ENCODE results near the gene GRK4.

DNA sequence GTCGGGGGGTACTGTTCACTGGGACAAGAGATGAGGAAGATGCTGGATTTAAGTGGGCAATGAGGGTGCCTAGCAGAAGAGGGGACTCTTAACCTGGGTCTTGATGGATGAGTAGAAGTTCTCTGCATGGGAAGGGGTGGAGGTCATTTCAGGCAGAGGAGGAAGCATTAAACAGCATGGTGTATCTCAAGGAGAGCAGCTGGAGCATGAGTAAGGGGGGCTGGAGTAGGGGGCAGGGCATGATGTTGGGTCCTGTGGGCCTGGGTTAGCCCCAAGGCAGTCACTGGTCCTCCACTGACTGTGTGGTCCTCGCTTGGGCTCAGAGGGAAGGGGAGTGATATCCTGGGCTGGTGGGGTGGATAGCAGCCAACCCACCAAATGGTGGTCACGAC, 24.0 kb upstream of the ADD1 start:
- PRO-cap: no peak

DNA sequence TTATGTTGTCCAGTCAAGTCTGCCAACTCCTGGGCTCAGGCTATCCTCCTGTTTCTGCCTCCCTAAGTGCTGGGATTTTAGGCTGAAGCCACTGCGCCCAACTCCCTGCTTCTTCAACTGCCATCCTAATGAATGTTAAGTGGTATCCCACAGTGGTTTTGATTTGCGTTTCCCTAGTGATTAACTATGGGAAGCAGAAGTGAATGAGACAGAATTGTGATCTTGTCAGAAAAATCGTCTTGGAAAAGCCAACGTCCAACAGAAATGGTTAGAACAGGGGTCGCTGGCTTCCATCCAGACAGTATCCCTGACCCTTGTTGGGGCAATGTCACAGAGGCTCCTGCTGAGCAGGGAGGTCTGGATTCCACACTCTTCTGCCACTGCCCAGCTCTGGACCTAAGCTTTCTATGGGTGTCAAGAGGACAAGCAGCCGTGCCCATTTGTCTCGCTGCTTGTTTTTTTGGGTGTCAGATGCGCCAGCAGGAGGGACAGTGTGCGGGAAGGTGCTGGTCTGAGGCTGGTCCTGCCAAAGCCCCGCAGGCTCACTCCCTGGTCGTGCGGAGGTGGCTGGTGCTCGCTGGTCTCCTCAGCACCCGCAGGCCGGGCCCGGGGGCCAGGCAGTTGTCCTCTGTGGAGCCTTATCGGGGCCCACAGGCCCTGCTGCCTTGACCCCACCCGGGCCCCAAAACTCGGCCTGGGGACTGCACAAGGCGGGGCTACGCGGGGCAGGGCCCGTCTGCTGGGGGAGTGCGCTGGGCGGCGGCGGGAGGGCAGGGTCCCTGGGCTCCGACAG, 697 bp upstream of the ADD1 start:
- PRO-cap: unidirectional peak, minus-strand start at position 703 of the sequence

DNA sequence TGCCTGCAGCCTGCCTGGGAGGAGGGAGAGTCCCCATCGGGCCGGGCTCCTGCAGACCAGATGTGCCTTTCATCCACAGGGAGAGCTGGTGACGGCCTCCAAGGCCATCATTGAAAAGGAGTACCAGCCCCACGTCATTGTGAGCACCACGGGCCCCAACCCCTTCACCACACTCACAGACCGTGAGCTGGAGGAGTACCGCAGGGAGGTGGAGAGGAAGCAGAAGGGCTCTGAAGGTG, 19.9 kb downstream of the MFSD10 start:
- PRO-cap: no peak

DNA sequence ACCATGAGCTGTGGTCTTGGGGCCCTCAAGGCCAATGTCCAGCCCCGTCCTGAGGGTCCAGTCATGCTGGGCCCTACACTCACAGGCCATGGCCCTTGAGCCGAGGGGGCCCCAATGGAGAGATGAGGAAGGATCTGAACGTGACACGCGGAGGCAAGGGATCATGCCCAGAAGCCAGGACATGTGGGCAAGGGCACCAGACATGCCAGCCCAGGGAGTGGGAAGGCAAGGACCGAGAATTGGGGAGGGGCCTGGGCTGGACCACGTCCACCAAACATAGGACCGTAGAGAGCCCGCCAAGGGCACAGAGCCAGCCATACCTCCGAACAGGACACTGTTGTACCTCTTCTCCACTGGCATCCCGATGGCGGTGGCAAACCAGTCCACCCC, 1.4 kb downstream of the MFSD10 start:
- PRO-cap: no peak

DNA sequence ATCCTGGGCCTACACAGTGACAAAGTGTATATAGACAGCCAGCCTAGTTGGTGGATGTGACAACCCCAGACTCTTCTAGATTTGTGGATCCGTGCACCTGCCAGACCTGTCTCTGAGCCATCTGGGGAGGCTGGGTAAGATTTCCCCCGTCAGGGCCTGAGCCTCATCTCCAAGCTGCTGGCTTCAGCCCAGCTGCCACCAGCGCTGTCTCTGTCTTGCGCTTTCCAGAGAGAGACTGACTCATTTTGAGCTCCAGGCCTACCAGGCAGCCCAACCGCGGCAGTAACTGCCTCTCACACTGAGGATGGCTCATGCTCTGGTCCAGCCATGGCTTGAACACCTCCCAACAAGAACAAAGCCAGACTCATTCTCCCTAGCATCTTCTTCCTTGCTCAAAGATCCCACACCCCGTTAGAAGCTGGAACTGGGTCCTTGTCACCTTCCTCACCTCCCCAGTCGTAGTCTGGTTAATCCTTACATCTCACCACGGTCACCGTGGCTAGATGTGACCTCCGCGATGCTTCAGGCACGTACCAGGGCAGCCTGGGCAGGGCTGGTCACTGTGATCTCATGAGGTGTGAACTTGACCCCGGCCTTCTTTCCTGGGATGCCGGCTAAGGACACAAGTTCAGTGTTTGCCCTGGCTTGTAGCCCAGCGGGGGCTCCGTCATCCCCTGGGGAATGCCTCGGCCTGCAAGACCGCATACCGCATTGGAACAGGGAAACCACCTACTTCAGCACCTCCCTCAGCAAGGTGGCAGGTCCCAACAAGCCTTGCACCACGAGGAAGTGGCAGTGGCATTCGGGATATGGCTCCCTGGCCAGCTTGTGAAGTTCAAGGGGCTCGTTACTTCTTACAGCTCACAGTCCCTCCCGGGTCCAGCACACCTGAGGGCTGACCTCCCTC, 2.4 kb upstream of the MFSD10 start:
- PRO-cap: no peak

GRCh38 chr4:2940250-2941034, 5.8 kb upstream of the MFSD10 start:
- PRO-cap: no peak

- PRO-cap: bidirectional peak, plus-strand start at chr4:2964041, minus-strand start at chr4:2964044
Observed at GRCh38 chr4:2963525-2964180, at the start of gene GRK4. GRK4 (plus strand) TSS chr4:2963571.

- PRO-cap: bidirectional peak, plus-strand start at chr4:3041859, minus-strand start at chr4:3041520
Observed at GRCh38 chr4:3041047-3042248, 33.0 kb upstream of the HTT start.

DNA sequence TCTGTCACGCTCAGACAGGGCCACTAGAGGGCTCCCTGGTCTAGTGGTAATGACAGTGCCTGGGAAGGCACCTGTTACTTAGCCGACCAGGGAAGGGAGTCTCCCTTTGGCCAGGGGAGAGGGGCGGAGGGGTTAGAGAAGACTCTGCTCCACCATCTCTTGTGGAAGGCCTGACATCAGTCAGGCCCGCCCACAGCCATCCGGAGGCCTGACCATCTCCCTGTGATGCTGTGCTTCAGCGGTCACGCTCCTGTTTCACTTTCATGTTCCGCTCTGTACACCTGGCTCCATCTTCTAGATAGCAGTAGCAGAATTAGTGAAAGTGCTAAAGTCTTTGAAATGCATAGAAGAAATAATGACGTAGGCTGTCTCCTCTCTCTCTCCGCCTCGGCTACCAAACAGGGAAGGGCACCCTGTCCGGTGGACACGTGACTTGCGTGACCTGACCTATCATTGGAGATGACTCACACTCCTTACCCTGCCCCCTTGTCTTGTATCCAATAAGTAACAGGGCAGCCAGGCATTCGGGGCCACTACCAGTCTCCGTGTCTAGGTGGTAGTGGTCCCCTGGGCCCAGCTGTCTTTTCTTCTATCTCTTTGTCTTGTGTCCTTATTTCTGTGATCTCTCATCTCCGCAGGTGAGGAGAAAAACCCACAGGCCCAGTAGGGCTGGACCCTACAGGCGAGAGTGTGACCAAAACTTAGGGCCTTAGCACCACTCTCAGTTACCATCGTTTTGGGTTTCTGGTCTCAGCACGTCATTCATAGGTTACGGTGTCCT, 26.7 kb upstream of the HTT start:
- PRO-cap: bidirectional peak, plus-strand start at position 500 of the sequence, minus-strand start at position 296 of the sequence

DNA sequence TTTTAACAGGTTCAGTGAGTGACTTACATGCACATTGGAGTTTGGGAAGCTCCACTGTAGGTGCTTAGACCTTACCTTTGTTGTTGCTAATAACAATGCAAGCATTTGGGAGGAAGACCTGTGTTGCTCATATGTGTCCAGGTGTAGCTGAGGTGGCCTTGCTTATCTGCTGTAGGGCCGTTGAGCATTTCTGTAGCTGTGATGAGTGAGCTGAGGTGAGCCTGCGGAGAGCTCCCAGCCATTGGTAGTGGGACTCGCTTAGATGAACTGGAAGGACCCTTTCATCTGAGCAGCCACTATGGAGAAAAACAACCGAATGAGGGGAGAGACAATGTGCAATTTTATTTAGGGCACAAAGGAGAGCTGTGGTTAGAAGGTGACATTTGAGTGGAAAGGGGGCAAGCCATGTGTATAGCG, 8.1 kb downstream of the HTT start:
- PRO-cap: no peak

DNA sequence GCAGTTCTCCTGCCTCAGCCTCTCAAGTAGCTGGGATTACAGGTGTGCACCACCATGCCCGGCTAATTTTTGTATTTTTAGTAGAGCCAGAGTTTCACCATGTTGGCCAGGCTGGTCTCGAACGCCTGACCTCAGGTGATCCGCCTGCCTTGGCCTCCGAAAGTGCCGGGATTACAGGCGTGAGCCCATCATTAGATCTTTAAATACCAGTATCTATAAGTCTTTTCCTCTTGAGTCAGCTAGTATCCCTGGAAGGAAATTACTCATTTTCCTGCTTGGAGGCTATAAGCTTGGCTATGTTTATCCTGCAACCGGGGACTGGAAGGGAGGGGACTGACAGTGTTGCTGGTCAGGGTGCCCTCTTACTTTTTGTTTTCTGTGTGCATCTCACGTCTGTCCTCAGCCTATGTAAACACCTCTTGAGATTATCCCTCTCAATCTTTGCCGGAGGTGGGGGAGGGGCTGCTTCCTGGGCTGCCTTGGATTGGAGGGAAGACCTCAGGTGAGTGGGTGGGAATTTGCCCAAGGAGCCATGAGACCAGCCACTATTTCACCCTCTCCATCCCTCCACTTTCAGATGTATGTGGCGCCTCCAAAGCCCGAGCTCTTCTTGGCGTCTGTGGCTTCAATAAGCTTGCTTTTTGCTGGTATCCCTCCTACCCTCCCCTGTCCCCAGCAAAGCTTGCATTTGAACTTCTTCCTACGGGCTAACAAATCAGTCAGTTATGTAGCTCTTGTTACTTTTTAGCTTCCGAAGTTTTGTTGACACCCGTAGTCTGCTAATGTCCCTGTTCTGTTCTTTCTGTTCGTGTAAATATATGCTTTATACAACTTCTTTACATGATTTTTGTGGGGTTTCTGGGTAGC, 37.0 kb downstream of the HTT start:
- PRO-cap: no peak

DNA sequence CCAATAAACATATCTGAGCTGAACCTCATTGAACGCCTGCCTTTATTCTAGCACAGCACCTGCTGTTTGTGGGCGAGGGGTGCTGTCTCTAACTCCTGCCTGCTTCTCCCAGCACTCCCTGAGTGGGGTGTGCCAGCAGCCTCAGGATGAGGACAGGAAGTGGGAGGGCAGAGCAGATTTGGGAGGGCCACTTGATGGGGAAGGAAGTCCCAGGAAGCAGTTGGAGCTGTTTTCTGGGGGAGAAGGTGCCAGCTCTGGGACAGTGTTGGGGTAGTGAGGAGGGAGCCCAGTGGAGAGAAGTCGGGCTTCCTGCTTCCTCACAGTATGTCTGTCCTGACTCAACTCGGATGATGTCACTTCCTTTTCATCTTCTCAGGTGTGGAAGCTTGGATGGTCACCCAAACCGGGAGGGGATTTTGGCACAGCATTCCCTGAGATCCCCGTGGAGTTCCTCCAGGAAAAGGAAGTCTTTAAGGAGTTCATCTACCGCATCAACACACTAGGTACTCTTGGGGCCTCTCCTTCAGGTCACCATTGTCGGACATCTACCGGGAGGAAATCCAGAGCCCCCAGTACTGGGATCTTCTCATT, 29.1 kb upstream of the MSANTD1 start:
- PRO-cap: no peak

DNA sequence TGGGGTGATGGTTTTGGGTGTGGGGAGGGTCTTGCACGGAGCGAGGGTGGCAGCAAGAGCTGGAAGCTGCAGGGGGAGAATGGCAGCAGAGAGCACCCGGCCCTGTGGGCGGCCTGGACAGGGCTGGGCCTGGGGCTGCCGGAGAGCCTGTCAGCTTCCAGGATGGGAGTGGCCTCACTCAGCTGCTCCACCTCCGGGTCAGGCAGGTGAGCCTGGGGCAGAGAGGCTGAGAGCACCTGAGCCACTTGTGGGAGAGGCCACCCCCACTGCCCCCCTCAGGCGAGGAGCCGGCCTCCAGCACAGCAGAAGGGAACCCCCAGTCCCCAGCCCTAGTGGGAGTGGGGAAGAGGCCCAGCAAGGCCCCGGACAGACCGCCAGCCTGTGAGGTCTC, 1.6 kb downstream of the MSANTD1 start:
- PRO-cap: no peak

- PRO-cap: no peak
Observed at GRCh38 chr4:3303273-3303463, 10.3 kb downstream of the RGS12 start.

- PRO-cap: no peak
Observed at GRCh38 chr4:3372834-3373338, 68.9 kb upstream of the HGFAC start.

GRCh38 chr4:3410464-3410956, 31.3 kb upstream of the HGFAC start:
- PRO-cap: no peak

DNA sequence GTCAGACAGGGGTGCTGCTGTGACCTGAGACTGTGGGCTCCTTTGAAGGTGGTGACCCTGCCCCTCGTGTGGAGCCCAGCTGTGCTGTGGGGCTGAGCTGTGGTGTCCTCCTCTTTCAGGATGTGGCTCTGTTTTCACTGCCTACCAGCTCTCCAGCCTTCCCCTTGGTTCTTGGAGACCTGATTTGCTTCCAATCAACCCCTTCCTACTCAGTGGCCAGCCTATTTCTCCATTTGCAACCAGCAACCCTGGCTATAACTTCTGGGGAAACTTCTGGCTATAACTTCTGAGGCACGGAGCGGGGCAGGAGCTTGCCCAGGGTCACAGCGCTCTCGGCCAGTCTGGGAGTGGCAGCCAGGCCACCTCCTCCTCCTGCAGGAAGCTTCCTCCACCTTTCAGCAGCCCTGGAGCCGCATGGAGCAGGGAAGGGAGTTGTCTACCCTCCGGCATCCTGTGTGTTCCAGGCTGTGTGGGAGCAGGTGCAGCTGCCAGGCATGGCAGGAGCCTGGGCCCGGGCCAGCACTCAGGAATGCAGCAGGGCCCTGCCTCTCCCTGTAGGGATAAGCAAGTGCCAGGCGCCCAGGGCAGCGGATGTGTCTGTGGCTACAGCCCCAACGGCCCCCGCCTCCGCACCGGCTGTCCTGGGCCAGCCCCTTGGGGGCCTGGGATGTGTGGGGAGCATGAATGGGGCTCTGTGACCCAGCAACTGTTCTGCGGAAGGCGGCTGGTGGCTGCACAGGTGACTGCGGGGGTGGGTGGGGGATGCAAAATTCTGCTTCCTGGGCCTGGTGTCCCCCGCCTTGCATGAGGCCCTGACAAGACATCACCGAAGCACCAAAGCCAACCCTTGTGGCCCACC, 1.7 kb upstream of the DOK7 start:
- PRO-cap: no peak

- PRO-cap: no peak
Observed at GRCh38 chr4:3530258-3530603, 2.0 kb downstream of the LRPAP1 start.

DNA sequence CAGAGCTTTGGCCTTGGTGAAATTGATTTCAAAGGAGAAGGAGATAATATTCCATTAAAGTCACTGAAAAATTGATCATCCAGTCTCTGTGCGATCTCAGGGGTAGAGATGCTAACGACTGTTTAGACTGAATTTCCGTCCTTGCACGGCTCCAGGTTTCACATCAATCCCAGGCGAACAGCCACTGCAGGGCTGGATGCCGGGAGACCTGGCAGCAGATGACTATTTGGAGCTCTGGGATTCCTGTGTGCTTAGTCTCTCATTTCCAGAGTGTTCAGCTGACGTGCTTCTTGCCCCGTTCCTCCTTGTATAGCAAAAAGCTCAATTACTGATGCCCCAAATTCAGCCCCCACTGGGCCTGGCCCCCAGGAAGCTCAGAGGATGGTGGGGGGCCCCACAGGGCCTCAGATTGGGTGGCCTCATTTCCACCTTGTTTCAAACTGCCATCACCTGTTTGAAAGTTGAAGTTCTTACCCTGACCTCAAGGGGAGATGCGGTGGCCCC, 36.6 kb upstream of the ADRA2C start:
- PRO-cap: no peak

GRCh38 chr4:3744029-3744700, 22.0 kb upstream of the ADRA2C start:
- PRO-cap: no peak

All from natural killer cell (primary cell).